Kidney epithelial cell (primary cell): Measurements from ENCODE around the gene FAM43B.

DNA sequence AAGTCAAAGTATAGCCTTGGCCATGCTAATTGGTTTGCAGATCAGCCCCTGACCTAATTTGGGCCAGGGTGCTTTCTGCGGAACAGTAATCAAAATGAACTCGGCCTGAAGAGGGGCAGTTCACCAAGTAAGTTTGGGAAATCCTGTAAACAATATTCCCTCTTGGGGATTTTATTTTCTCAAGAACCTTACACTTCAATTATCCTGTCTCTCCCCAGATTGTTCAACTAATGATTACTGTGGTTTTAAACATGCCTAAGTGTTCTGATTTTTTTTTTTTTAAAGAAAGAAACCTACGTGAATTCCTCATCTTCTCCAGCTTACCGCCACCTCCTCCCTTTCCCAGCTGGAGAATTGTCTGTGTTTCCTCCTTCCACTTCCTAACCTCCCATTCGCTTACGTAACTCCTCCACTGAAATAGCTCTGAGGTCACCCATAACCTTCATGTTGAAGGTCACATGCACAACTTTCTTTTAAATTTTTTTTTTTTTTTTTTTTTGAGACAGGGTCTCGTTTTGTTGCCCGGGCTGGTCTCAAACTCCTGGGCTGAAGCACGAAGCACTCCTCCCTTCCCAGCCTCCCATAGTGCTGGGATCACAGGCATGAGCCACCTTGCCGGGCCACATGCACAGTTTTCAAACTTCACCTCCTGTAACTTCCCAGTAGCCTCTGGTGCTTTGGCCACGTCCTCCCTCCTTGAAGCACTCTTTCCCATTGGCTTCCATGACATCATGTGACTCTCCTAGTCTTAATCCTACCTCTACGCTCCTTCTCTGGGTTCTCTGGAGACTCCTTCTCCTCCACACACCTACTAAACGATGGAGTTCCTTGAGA is 9.7 kb upstream of the CAPZB start:
- RAMPAGE, long total RNA = no peak
- RRBS = 96% methylated on average over 2 of the region's 13 CpGs

GRCh38 chr1:19505287-19506157 is 20.2 kb upstream of the CAPZB start:
- RAMPAGE, long total RNA = no peak
- RRBS = no CpG with 5 or more reads among the region's 14 CpGs

DNA sequence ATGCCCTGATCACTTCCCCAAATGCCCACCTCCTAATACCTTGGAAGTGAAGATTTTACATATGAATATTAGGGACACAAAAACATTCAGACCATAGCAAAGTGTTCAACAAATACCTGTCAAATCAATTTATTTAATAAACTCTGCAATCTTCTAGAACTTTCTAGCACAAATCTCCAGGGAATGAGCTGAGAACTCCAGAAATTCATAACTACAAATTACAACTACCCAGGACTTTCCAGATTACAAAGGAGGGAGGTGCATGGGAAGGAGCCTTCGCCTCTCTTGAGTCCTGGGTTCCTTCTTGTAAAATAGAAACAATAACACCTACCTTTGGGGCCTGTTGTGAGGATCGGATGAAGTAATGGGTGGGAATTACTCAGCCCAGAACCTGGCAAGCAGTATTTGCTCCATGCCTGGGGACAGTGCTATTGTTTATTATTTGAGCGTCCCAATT is 21.6 kb upstream of the CAPZB start:
- RAMPAGE, long total RNA = no peak
- RRBS = no CpG with 5 or more reads among the region's 3 CpGs

- RAMPAGE, long total RNA = no peak
- RRBS = no CpG with 5 or more reads among the region's 5 CpGs
Measured at GRCh38 chr1:19564387-19564756, 32.4 kb upstream of the MICOS10 start.

- RAMPAGE, long total RNA = no peak
- RRBS = no CpG with 5 or more reads among the region's 6 CpGs
Measured at GRCh38 chr1:19640742-19641319, 3.3 kb upstream of the NBL1 start.

GRCh38 chr1:19643926-19644057 is 319 bp upstream of the NBL1 start:
- RAMPAGE, long total RNA = no peak
- RRBS = no CpG with 5 or more reads among the region's 14 CpGs

- RAMPAGE, long total RNA = no peak
- RRBS = no CpG with 5 or more reads among the region's 19 CpGs
Measured at GRCh38 chr1:19656581-19657422, 7.9 kb upstream of the HTR6 start.

DNA sequence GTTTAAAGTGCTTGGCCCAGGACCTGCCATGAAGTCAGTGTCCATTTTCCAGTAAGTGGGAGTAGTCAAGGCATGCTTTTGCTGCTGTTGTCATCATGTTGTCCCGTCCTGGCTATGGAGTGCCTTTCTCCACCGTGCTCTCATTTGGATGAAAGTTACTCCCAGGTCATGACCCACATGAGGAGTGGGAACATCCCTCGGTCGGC is 11.7 kb downstream of the PLA2G2A start:
- RAMPAGE, long total RNA = no peak
- RRBS = no CpG with 5 or more reads among the region's 4 CpGs

DNA sequence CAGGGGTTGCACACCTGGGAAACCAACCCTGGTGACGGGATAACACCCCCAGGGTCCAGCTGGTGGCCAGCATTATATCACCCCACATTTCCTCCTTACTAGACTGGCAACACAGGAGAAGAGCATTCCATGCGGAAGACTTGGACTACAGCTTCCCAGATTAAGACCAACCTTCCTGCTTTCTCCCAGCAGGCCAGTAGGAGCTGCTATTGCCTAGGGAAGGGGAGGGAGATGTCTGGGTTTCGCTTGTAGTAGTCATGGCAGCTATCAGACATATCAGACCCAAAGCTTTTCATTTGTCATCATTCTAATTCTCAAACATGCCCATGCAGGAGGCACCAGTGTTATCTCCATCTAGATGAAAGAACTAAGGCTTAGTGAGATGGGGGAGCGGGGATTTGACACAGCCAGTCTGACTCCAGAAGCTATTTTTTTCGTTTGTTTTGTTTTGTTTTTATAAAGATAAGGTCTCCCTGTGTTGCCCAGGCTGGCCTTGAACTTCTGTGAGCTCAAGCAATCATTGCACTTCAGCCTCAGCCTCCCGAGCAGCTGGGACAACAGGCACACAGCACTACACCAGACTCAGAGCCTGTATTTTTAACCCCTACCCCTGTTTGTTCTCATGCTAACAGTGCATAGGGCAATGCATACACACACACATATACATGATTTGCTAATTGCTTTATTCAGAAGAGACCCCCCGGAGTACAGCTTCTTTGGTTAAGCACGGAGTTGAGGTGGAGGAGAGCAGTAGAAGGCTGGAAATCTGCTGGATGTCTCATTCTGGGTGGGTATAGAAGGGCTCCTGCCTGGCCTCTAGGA is 4.4 kb downstream of the PLA2G2A start:
- RAMPAGE, long total RNA = no peak
- RRBS = no CpG with 5 or more reads among the region's 8 CpGs

DNA sequence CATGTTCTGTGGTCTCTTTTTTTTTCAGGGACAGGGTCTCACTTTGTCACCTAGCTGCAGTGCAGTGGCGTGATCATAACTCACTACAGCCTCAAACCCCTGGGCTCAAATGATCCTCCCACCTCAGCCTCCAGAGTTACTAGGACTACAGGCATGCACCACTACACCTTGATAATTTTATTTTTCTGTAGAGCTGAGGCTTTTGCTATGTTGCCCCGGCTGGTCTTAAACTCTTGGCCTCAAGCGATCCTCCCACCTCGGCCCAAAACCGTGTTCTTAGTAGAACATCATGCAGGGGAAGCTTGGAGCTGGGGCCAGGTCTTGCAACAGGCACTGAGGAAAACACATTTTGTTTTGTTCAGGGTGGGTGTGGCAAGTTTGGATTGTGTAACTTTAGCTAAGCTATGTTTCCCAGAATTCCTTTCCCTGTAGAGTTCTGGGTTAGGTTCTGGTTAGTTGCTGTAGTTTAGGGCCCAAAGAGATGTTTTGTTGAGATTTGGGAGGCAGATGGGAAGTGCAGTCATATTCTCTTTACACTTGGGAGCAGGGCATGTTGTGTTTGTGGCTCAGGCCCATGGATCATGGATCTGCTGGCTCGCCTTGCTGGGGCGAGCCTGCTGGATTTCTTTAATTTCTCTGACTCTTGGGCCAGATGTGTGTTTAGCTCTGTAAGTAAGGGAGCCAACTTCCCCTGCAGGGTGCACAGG is 23.9 kb downstream of the PLA2G5 start:
- RAMPAGE, long total RNA = no peak
- RRBS = no CpG with 5 or more reads among the region's 7 CpGs

DNA sequence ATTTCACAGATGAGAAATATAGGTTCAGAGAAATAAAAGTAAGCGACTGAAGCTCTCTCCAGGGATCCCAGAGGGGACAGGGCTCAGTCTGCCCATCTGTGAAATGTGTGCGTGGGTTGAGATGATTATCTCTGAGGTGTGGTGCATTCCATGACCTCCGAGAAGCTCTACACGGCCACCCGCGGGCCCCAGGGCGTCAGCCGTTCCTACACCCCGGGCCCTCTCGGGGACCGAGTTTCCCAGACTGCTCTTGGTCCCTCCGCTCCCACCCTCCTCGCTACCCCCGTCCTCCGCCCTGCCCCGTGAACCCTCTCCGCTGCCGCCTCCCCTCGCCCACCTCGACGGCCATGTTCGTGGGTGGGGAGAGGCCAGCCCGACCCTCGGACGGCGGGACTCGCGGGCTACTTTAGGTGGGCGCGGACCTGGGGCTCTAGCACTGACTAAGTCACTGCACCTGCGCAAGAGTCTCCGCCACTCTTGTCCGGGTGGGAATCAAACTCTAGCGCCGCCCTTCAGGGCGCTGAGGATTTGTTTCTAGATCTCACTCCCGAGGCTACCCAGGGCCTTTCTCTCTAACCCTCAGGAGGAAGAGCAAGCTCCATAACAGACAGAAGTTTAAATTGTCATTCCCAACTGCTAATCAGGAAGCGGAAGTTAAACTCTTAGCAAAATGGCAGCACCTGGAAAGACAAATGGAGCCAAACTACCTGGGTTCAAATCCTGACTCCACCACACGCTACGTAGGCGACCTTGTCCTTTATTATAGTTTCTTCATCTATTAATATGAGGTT is 47.7 kb upstream of the VWA5B1 start:
- RAMPAGE, long total RNA = no peak
- RRBS = no CpG with 5 or more reads among the region's 41 CpGs

DNA sequence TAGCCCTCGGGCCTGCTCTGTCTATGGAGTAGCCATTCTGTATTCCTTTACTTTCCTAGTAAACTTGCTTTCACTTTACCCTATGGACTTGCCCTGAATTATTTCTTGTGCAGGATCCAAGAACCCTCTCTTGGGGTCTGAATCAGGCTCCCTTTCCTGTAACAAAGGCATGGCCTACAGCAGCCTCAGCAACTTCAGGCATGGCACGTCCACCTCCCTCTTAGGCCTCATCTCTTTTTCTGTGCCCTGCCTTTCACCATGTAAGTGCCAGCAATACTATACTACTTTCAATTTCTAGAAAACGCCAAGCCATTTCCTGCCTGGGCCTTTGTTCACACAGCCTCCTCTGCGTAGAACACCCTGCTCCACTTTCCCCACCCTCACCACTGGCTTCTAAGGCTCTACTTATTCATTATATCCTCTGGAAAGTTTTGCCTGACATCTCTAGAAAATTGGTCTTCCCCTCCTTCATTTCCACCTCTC is 41.8 kb upstream of the VWA5B1 start:
- RAMPAGE, long total RNA = no peak
- RRBS = no CpG with 5 or more reads among the region's 4 CpGs

GRCh38 chr1:20493810-20494932 is 8.2 kb upstream of the CAMK2N1 start:
- RAMPAGE, long total RNA = no peak
- RRBS = no CpG with 5 or more reads among the region's 19 CpGs

DNA sequence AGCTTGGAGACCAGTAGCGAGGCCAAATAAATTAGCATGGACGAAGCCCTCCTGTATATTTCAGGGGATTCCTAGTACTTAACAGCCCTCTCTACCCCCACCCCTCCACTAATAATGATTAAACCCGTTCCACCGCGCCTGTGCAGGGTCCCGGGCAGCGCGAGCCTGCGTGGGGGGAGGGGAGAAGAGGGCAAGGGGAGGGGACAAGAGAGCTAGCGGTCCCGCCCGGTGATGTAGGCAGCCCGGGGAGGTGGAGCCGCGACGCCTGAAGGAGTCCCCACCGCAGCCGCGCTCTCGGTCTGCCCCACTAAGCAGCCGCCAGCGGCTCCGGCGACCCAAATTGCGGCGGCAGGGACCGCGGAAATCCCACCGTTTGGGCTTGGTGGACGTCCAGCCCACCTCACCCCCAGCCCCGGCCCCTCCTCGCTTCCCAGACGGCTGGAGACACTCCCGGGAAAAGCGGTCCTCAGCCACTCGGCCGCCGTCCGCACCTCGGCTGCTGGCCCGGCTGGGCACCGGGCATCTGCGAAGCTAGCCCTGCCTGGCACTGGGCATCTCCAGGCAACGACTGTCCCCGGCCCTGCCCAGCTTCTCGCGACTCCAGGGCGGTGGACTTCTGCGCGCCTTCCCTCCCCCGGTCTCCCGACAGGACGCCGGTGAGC is at the start of gene FAM43B:
Gene FAM43B (plus strand): TSS at position 297 of the 662 bp plus-strand sequence.
- RAMPAGE, long total RNA = no peak
- RRBS = 2% methylated on average over 42 of the region's 54 CpGs

GRCh38 chr1:20587464-20588195 is 1.3 kb upstream of the CDA start:
- RAMPAGE, long total RNA = no peak
- RRBS = no CpG with 5 or more reads among the region's 5 CpGs

DNA sequence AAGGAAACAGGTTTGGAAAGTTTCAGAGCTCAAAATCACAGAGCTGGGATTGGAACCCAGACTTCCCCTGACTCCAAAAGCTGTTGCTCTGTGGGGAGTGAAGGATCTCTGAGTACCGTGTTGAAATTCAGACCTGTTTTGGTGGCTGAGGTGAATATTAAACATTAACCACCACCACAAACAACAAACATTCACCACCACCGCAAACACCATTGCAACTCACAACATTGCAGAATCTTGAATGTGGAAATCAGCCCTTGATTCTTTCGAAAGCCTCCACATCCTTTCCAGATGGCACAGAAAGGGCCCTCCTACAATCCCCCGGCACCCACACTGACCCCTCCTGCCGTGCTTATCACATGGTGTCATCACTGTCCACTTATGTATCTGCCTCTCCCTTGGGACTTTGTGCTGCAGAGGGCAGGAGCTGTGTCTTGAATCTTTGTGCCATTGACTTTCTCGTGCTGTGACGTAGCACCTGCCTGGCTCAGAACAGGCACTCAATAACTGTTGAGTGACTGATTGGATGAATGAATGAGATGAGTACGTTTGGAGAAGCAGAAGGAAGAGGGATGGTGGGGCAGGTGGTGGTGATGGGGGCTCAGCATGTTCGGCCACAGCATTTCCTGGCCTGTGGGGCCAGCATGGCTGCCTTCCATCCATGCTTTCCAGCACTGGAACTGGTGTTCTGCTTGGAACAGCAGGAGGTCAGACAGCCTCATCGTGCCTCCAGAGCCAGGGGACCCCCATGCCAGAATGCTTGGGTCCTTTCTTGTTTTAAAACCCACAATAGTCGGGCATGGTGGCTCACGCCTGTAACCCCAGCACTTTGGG is 1.6 kb downstream of the CDA start:
- RAMPAGE, long total RNA = no peak
- RRBS = no CpG with 5 or more reads among the region's 12 CpGs

- RAMPAGE, long total RNA = no peak
- RRBS = no CpG with 5 or more reads among the region's 6 CpGs
Measured at GRCh38 chr1:20639717-20640236, 6.5 kb downstream of the PINK1 start.

- RAMPAGE, long total RNA = no peak
- RRBS = no CpG with 5 or more reads among the region's 14 CpGs
Measured at GRCh38 chr1:20644300-20644909, 11.1 kb downstream of the PINK1 start.

DNA sequence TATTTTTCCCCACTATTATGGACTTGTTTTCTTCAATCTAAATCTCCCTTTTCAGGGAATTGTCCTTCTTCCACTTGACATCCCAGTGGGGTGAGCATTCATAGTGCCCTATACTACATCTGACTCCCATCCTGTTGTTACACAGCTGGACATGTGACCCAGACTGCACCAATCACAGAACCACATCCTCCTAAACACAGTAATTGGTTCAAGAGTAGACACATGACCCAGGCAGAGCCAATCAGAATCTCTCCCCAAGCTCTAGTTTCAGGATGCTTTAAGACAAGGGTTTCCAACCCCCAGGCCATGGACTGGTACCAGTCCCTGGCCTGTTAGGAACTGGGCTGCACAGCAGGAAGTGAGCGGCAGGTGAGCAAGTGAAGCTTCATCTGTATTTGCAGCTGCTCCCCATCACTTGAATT is 5.6 kb upstream of the DDOST start:
- RAMPAGE, long total RNA = no peak
- RRBS = no CpG with 5 or more reads among the region's 1 CpG

- RAMPAGE, long total RNA = no peak
- RRBS = no CpG with 5 or more reads among the region's 10 CpGs
Measured at GRCh38 chr1:20810432-20811169, 23.5 kb upstream of the HP1BP3 start.